Islet of Langerhans (tissue), 1 donor: ENCODE data around the gene FAM184A.

DNA sequence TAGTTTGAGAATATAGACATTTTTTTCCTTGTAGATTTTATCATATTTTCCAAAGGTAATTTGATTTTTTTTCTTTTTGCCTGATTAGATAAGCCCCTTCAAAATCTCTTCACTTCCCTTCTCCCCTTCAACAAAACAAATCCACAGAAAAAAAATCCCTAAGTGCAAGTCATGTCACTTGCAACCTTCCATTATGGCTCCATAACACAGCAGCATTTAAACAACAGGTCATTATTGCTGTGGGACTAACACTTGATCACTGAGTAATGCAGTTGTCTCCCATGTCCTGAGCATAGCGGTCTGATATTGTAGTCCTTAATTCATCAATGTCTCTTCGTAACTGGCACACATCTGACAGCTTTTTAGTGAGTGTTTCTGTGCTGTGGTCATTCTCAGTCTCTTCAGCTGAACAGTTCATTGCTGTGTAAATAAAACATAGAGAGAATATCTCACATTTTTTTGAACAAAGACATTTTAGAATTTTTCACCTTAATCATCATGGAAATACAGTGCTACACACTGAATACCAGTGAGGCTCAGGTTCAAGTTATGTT, 82.9 kb upstream of the PLN start:
- RRBS = no CpG with 5 or more reads among the region's 2 CpGs

- RRBS = no CpG with 5 or more reads among the region's 7 CpGs
Measured at GRCh38 chr6:118500808-118501652, 47.1 kb upstream of the PLN start.

GRCh38 chr6:118554359-118555104, 6.4 kb downstream of the PLN start:
- RRBS = no CpG with 5 or more reads among the region's 4 CpGs

DNA sequence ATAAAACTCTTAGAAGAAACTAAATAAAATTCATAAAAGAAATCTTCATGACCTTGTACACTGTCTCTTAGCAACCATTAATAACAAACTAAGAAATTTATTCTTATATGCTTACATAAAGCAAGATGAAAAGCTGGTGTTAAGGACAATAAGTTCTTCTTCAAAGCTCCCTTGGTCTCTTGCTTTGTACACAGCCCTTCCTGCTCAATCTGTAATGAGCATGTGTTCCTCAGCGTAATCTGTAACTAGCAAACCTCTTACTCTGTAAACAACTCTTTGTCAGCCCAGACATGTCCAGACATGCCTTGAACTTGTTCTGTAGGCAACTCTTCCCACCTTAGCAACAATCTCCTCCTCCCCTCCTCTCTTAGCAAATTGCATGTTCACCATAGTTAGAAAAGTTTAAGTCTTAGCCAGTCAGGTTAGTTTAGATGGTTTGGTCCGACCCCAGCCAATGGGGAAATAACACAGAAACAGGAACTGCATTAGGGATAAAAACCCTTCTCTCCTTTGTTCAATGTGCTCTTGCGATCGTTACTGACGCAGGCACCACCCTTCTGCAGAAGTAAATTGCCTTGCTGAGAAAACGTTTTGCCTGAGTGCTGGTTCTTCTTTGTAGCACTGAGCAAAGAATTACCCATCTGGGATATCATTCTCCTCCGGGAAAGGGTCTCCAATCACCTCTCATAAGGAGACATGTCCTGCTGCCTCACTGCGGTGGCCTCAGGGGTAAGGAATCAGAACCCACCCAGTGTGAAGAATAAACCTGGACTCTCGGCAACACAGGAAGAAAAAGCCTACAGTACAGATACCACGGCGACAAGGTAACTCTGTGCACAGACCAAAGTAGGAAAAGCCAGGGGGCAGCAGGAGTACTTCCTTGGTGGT, 26.0 kb downstream of the PLN start:
- RRBS = no CpG with 5 or more reads among the region's 11 CpGs

DNA sequence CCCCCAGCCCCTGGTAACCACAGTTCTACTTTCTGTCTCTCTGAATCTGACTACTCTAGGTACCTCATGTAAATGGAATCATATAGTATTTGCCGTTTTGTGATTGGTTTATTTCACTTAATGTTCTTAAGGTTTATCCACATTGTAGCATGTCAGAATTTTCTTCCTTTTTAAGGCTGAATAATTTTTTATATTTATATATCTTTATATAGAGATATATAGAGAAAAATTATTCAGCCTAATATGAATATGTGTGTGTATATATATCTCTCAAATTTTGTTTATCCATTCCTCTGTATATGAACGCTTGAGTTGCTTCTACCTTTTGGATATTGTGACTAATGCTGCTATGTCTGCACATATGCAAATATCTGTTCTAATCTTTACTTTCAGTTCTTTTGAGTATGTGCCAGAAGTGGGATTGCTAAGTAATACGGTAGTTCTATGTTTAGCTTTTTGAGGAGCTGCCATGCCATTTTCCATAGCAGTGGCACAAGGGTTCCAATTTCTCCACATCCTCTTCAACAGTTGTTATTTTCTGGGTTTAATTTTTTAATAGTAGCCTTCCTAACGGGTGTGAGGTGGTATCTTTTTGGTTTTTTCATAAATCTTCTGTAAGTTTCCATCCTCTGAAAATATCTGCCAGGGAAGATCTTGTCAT, 72.8 kb upstream of the CEP85L start:
- RRBS = no CpG with 5 or more reads among the region's 4 CpGs

DNA sequence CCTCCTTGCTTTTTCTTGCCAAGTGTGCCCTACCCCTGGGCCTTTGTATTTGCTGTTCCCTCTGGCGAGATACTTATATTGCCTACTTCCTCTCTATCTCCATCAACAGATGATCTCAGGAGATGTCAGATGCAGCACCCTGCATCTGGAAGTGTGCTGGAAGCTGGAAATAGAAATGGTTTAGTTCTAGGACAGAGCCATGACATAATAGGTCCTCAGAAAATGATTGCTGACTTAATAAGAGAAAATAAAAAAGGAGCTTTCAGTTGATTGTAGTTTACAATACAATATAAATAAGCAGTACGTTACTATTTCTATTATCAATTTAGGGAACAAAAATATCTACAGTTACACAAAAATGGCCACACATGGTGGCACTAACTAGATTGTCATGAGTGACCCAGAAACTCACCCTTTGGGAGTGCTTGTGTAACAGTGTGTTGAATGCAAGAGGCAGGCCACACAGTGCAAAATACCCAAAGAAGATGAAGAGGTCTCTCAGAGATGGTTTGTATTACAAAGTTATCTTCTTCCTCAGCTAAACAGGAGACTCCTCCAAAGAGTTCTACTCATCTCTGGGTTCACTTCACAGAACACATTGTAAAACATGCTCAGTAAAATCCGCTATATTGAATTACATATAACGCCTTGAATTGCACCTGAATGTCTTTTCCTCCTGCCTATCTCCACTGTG, 5.6 kb downstream of the ASF1A start:
- RRBS = no CpG with 5 or more reads among the region's 4 CpGs

DNA sequence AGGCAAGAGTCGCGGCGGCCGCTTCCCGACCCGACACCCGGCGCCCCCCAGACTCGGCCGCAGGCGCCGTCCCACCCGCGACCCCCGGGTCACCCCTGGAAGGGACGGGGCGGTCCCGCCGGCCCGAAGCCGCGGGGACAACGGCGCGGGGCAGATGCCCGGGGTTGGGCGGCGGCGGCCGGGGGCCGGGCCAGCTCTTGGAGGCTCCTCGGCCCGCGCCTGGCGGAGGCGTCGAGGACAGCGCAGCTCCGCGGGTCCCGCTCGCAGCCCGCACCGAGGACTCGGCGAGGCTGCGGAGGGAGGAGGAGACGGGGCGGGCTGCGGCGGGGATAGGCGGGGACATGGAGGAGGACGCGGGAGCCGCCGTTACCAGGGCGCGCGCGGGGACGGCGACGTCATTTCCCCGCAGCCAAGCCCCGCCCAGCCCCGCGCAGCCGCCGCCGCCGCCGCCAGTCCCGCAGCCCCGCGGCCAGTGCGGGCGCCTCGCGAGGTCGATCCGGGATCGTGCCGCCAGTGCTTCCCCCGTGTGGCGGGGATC, at the start of gene FAM184A:
FAM184A (minus strand) TSS at position 292 of the 538 bp plus-strand sequence.
- RRBS = 4% methylated on average over 23 of the region's 85 CpGs

- RRBS = no CpG with 5 or more reads among the region's 5 CpGs
Measured at GRCh38 chr6:119218458-119219348, 130.9 kb downstream of the MAN1A1 start.

GRCh38 chr6:119312279-119312846, 37.2 kb downstream of the MAN1A1 start:
- RRBS = no CpG with 5 or more reads among the region's 5 CpGs

- RRBS = no CpG with 5 or more reads among the region's 6 CpGs
Measured at GRCh38 chr6:119330494-119331304, 18.9 kb downstream of the MAN1A1 start.

- RRBS = 3% methylated on average over 14 of the region's 42 CpGs
Measured at GRCh38 chr6:119350052-119351013, 772 bp upstream of the MAN1A1 start.

GRCh38 chr6:119449260-119449694, 99.7 kb upstream of the MAN1A1 start:
- RRBS = no CpG with 5 or more reads among the region's 3 CpGs

GRCh38 chr6:119614307-119614561, 264.7 kb upstream of the MAN1A1 start:
- RRBS = no CpG with 5 or more reads among the region's 2 CpGs

DNA sequence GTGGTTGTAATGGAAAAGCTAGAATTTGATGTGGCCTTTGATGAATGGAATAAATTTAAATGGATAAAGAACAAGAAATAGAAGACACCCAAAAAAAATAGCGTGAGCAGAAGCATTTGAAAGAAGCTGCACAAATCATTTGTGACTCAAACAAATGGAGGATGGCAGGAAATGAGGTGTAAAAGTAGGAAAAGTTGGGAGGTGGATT, 324.9 kb upstream of the HSF2 start:
- RRBS = no CpG with 5 or more reads among the region's 1 CpG

DNA sequence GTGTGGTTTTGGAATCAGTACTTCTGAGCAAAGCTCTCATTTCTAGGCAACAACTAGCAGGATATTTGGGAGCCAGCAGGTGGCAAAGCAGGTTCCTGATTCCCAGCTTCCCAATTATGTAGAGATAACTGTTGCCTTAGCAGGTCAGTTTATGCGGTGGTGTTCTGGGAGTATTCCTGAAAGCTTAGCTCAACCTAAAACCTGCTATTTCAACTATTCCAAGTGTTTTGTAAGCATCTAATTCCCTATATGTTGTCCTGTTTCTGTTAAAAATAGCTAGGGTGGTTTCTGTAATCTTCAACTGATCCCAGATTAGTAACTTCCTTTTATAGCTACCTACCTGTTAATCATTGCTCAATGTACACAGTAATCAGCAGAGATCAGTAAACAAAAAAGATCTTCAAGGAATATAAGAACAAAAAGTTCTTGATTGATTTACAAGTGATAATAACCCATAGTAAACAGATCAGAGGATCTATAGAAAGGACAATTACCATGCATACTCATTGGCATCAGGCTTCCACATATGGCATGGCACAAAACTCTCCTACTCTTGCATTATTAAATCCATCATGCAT, 8.4 kb upstream of the FABP7 start:
- RRBS = no CpG with 5 or more reads among the region's 1 CpG

GRCh38 chr6:122780136-122780572, 638 bp downstream of the FABP7 start:
- RRBS = no CpG with 5 or more reads among the region's 5 CpGs

DNA sequence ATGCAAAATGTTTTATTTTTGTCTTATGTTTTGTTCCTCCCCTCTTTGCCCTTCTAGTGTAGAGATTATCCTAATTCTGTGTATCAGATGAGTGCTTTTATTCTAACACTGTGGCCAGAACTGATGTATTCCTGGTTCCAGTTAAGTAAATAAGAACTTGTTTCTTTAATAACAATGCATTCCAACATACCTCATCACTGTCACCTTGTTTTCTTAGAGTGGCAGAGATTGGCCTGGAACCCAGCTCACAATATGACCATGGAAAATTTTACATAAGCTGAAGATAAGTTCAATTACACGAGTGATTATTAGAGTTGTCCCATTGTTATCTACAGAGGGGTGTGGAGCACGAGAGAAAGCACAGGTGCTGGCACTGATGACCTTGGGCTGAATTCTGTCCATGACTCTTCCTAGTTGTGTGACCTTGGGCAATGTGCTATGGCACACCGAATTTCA, 194.9 kb downstream of the TRDN start:
- RRBS = no CpG with 5 or more reads among the region's 3 CpGs

GRCh38 chr6:123802198-123802643, 1.4 kb upstream of the NKAIN2 start:
- RRBS = no CpG with 5 or more reads among the region's 8 CpGs